Testis (tissue), 5 donors: Measurements from ENCODE around the genes UBE2D2 and APBB3.

DNA sequence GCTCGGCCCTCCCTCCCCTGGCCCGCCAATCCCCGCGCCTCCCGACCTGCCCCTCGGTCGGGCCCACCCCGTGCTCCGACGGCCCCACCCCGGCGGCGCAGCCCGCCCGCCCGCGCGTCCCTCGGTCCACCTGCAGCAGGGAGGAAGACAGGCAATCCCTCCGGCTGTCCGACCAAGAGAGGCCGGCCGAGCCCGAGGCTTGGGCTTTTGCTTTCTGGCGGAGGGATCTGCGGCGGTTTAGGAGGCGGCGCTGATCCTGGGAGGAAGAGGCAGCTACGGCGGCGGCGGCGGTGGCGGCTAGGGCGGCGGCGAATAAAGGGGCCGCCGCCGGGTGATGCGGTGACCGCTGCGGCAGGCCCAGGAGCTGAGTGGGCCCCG lies at the start of gene UBE2D2:
TSS of gene UBE2D2 (plus strand) at position 81 of the 378 bp plus-strand sequence.
- PRO-cap, 3 experiments, result peak in 3 of 3 experiments; most common plus-strand start position 154 of the sequence (in 2)
- RAMPAGE, long total RNA, 2 experiments, result no peak in any of the 2 experiments
- RRBS, result 2% methylated on average over 21 of the region's 45 CpGs

GRCh38 chr5:139639657-139640570 lies 8.2 kb upstream of the CXXC5 start:
- PRO-cap, 3 experiments, result no peak in any of the 3 experiments
- RAMPAGE, long total RNA, 2 experiments, result no peak in any of the 2 experiments
- RRBS, result no CpG with 5 or more reads among the region's 12 CpGs

GRCh38 chr5:139649050-139650107 lies 1.2 kb downstream of the CXXC5 start:
- PRO-cap, 3 experiments, result no peak in any of the 3 experiments
- RAMPAGE, long total RNA, 2 experiments, result no peak in any of the 2 experiments
- RRBS, result 2% methylated on average over 31 of the region's 87 CpGs

DNA sequence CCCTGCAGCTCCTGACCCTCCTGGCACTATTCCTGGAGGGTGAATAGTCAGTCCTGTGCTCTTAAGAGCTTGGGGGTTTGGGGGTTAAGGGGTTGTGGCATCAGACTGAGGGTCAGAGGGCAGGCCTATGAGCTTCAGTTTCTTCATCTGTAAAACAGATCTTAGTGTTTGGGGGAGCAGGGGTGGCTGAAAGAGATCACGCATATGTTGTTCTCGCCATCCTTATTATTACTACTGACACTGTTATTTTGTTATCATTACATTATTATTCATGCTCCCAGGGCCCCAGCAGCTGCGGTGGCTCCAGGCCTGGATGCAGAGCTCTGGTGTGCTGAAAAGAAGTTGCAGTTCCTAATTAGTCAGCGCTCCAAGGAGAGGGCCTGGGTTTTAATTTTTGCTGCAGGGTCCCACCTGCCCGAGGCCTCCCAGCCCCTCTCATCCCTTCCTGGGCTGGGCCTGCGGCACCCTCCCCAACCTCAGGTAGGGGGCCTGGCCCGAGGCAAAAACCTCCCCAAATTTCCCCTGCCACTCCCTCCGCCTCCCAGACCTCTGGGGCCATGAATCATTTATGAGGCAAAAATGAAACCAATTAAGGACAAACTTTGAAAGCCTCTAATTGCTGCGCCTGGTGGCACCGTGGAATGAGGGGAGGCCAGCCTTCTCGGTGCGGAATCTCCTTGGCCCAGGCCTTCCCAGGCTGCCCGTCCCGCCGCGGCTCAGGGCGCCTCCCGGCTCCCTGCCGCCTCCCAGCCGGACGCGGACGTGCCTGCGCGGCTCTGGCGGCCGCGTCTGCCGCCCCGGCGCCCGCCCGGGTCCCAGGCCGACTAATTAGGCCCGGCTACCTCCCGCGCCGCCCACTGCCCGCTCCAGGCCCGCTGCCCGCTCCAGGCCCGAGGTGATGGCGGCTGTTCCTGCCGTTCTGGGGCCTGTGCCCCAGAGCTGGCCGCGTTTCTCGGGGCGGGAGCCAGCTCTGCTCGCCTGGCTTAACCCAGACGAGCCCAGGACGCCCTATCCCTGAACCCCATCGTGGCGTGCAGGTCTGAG lies 19.8 kb downstream of the CXXC5 start:
- PRO-cap, 3 experiments, result peak in 2 of 3 experiments; most common plus-strand start position 753 of the sequence (in 2); most common minus-strand start position 738 of the sequence (in 1)
- RAMPAGE, long total RNA, 2 experiments, result no peak in any of the 2 experiments
- RRBS, result 1% methylated on average over 11 of the region's 53 CpGs

DNA sequence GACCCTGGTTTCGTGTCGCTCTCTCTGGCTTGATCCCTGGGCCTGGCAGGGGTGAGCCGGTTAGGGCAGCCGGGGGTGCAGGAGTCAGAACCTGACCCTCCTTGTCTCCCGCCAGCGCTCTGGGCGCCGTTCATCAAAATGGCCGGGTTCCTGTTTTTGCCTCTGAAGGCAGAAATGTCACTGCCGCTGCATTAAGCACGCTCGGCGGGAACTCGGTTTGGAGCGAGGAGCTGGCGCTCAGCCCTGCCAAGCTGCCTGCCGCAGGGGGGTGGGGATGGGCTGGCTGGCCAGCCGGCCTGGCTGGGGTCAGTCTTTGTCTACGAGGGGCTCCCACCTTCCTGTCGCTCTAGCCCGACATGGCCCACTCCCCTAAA lies 63.7 kb downstream of the CXXC5 start:
- PRO-cap, 3 experiments, result no peak in any of the 3 experiments
- RAMPAGE, long total RNA, 2 experiments, result no peak in any of the 2 experiments
- RRBS, result 4% methylated on average over 6 of the region's 21 CpGs

DNA sequence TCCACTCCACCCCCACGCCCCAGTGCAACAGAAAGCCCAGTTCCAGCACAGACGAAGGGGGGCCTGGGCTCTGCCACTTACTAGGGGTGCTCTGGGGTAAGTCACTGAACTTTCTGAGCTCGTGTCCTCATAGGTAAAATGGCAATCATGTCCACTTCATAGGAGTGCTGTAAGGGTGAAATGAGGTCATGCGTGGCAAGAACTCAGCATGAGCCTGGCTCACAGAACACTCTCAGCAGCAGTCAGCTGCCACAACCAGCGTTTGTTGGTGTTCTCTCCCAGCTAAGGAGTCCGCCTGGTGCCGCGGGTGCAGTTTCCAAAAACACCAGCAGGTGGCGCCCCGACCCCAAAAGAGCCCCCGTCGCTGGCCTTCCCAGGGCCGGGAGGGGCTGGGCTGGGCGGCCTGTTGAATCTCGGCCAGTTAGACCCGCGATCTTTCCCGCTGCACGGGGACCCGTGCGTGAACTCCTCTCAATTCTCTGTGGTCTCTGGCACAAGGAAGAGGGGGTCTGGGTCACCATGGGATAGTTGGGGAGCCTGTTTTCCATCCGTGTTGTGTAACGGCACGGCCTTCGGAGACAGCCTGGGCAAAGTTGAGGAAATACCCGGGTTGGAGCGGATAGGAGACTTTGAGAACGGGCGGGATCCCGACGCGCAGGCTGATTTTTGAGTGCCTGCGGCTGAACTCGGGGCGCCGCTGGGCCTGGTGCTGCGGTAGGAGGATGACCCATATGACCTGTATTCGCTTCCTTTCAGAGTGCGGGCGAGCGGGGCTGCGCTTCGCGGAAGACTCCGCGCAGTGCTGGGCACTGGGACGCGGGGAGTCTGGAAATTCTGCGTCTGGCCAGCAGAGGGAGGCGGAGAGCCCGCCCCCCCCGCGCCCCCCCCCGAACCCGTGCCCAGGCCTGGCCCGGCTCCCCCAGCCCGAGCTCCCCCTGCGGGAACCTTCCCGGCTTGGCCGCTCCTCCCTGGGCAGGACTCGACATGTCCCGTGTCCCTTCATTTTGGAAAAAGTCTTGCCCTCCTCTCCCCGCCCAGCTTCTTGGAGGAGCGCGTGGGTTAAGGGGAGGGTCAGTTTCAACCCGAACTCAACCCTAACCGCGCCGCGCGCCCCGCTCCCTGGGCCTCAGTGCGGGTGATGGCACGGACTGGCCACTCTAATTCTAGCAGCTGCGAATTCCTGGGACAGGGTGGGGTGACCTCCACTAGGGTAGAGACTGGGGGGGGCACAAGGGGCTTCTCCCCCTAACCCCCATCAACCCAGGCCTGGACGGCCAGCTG lies 7.9 kb upstream of the PSD2 start:
- PRO-cap, 3 experiments, result peak in 3 of 3 experiments; most common plus-strand start position 397 of the sequence (in 1); most common minus-strand start position 791 of the sequence (in 2)
- RAMPAGE, long total RNA, 2 experiments, result no peak in any of the 2 experiments
- RRBS, result 0% methylated on average over 4 of the region's 76 CpGs

DNA sequence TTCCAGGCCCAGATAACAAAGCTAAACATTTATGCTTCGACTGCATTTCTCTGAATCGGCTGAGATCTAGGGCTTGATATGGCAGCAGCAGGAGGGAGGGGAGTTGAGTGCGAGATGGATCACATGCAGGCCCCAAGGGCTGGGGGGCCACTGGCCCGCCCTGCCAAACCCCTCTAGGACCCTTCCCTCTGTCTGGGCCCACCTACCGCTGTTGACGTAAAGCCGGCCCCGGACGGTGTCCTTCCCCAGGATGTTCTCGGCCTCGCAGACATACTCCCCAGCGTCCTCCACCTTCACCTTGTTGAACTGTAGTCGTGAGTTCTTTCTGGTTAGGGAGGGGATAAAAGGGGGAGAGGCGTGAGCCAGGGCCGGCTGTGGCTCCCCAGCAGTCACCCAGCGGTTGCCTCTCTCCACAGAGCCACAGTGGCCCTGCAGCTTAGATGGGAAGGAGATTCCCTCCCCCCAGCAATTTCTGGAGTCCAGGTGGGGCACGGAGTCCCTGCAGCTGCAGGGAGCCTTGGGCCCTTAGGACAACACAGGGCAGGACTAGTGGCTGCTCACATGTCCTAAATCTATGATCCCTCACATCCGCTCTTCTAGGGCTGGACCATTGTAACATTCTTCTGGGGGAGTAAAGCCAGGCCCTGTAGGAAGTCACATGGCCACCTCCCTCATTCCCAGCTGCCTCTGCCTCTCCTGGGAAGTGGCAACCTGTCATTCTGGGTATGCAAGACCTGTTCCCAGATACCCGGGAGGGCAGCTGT lies 85.2 kb downstream of the PSD2 start:
- PRO-cap, 3 experiments, result no peak in any of the 3 experiments
- RAMPAGE, long total RNA, 2 experiments, result no peak in any of the 2 experiments
- RRBS, result 36% methylated on average over 2 of the region's 19 CpGs

- PRO-cap, 3 experiments, result no peak in any of the 3 experiments
- RAMPAGE, long total RNA, 2 experiments, result no peak in any of the 2 experiments
- RRBS, result no CpG with 5 or more reads among the region's 7 CpGs
These were observed 57.4 kb downstream of the NRG2 start for GRCh38 chr5:139985535-139986235.

DNA sequence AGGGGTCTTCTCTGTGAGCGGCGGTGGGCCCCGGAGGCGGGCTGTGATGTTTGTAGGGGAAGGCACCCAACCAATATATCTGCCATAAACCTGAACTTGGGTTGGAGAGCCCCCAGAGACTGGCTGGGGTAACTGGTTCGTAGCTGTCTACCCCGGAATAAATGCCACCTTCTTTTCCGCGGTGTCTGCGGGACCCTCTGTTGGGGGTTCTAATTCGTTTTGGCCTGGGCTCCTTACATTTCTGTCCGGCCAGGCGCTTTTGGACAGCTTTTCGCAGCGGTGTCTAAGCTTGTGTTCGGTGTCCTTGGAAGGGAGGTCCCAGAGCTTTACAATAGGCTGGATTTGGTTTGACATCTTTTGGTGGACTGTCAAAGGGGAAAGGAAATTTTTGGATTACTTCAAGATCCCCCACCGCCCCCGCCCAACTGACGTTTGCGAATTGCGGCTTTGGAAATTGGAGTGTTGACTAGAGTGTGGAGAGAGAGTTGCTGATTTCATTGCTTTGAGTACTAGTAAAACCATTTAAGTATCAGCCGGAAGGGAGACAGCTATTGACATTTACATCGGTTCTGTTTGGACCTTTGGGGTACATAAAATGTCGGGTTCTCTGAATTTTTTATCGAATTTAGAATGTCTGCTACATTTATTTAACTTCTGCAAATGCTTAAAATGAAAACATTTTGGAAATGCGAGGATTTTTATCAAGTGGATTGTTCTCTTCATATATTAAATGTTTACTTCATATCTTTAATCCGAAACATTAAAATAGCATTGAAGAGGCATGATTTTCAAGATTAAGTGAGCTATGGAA lies 4.8 kb upstream of the PURA start:
- PRO-cap, 3 experiments, result no peak in any of the 3 experiments
- RAMPAGE, long total RNA, 2 experiments, result no peak in any of the 2 experiments
- RRBS, result 6% methylated on average over 7 of the region's 26 CpGs

DNA sequence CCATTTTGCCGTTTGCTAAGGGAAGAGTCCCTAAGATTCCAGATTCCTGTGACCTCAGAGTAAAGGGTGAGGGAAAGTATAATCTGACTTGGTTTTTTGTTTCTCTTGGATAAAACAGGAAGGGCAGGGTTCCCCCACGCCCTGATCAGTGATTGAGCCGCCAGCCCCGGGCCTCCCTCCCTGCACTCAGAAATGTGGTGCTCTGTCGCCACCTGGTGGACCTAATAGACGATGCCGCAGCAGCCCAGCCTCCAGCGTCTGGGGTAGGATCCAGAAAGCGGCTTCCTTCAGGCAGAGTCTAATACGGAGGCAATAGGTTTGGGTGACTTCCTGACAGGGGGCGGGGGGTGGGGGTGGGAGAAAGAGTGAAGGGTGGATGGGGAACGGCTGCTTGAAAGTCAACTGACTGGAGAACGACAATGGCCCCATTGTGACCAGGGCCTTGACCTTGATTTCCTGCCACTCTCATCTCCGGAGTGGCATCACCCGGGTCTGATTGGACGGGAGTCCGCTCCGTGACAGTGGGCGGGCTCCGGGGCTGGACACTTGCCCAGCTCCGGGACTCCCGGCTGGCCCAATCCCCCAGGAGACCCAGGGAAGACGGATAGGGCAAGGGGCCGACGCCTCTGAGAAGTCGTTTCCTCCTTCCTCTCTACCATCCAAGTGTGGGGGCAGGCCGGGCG lies 17.8 kb upstream of the CYSTM1 start:
- PRO-cap, 3 experiments, result peak in 3 of 3 experiments; most common plus-strand start position 594 of the sequence (in 3); most common minus-strand start position 404 of the sequence (in 2)
- RAMPAGE, long total RNA, 2 experiments, result start-site peak on the minus strand in 1 of 2 experiments, centred at position 393 of the sequence, 8 reads per replicate
- RRBS, result 5% methylated on average over 8 of the region's 28 CpGs

DNA sequence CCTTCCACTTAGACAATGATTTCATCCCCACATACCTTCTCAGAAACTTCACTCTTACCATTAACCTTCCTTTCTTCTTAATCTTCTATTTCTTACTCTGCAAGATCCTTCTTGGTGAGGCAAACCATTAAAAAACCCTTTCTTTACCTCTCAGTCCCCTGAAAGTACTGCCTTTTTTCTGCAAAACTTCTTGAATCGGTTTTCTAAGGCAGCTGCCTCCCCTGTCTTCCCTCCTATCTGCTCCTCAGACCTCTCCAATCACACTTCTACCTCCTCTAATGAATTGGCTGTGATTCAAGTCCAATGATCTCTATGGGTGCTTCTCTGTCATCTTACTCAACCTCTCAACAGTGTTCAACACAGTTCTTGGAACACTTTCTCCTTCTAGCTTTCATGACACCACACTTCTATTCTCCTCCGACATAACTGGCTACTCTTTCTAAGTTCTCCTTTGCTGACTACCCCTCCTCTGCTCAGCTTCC lies 47.2 kb downstream of the PFDN1 start:
- PRO-cap, 3 experiments, result no peak in any of the 3 experiments
- RAMPAGE, long total RNA, 2 experiments, result no peak in any of the 2 experiments
- RRBS, result no CpG with 5 or more reads among the region's 2 CpGs

DNA sequence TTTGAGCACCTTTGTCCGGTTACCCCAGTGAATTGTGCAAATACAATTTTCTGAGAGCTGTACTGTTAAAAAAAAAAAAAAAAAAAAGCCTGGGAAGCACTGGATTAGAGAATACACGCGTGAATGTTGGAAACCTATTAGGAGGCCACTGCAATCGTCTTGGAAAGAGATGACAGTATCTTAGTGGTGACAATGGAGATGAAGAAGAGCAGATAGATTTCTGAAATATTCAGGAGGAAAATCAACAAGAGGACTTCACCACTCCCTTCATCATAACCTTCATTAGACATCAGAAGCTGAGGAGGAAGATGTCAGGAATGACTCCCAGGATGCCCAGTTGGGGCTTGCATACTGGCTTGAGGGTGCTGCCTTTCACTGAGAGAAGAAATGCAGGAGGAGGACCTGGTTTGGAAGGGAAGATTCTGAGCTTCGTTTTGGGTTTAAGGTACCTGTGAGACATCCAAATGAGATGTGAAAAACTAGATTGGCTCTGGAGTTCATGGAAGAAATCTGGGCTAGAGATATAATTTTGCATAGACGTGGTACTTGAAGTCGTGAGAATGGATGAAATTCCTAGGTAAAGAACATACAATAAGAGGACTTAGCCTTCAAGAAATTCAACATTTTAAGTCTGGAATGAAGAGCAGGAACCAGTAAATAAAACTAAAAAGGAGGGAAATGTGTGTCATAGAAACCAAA lies 44.4 kb downstream of the PFDN1 start:
- PRO-cap, 3 experiments, result no peak in any of the 3 experiments
- RAMPAGE, long total RNA, 2 experiments, result no peak in any of the 2 experiments
- RRBS, result no CpG with 5 or more reads among the region's 7 CpGs

DNA sequence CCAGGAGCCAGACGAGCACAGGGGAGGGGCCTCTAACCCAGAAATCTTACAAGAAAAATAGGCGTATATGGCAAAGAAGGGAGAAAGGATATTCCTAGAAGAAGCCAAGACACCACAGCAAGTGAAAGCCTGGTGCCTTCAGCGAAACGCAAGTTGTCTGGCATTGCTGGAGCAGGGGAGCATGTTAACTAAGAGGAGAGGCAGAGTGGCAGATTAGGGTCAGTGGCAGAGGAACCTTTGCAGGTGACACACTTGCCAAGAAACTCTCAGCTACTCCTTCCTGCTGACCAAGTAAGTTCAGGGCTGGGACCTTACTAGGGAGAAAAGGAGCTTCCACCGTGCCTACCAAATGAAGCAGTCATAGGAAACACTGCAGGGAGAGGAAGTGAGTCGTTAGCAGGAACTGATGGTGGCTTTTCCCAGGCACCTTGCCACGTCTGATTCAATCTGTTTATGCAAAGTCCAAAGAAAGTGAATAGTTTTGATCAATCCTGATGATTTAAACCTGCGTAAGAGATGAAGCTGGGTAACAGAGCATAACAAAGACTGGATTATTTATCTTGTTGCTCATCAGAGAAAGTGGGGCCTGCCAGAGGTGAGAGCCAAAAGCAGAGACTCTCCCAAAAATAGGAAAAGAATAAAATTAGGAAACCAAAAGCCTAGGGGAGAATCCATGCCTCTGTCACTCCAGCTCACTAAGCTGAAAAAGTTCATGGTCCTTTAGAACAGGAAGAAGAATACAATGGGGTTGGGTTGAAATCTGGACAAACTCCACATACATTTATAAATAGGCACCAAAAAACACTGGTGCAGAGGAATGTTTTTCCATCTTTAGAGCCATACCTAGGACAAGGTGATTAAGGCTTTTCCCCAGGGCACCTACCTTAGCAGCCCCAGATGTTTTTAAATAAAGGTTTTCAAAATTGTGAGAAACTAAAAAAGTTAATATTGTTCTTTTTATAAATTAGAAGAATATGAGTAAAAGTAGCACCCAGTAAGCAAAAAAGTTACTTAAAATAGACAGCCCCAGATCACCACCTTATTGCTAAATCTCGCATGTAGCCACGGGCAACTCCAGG lies 9.3 kb upstream of the PFDN1 start:
- PRO-cap, 3 experiments, result peak in 1 of 3 experiments; most common minus-strand start position 350 of the sequence (in 1)
- RAMPAGE, long total RNA, 2 experiments, result no peak in any of the 2 experiments
- RRBS, result no CpG with 5 or more reads among the region's 10 CpGs

DNA sequence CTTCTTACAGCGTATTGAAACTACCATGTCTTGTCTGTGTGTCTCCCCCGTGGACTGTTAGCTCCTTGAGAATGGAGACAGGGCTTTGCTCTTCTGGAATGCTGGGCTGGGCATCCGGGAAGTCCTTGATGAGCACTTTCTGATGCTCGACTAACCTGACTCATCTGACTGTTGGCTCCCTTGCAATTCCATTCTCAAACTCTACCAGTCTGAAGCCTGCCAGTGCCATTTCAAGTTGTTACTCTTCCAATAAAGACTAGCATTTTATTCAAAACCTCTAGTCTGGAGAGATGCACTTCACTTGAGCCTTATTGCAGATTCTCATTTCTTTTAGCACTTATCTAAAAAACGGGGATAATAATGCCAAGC lies 15.0 kb upstream of the PFDN1 start:
- PRO-cap, 3 experiments, result no peak in any of the 3 experiments
- RAMPAGE, long total RNA, 2 experiments, result no peak in any of the 2 experiments
- RRBS, result no CpG with 5 or more reads among the region's 5 CpGs

DNA sequence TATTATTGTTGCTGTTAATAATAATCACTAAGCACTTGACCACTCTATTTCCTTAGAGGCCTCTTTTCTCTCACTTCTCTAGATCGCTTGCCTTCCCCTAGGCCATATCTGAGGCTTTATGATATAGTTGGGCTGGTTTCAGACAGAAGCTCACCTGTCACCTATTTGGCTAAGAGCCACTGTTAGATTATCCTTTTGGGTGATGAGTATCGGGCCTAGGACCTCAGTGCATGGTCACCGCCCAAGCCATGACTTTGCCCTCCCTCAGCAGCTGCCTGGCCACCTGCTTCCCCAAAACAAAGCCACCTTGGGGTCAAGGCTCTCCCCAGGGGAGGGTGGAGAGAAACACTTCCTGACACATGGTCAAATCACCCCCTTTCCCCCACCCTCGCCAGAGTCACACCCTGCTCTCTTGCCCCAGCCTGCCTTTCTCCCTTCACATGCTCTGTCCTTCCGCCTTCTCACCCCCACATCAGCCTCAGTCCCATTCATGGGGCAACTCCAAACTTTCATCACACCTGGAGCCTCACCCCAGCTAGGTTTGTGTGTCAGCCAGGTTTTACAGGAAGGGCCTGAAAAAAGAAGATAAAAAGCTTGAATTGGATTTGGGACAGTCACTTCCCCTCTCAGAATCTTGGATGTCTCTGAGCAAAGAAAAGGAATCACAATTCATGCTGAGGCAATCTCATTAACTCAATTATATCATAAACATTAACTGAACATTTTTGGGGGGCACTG lies 1.7 kb upstream of the HBEGF start:
- PRO-cap, 3 experiments, result no peak in any of the 3 experiments
- RAMPAGE, long total RNA, 2 experiments, result no peak in any of the 2 experiments
- RRBS, result no CpG with 5 or more reads among the region's 5 CpGs

- PRO-cap, 3 experiments, result no peak in any of the 3 experiments
- RAMPAGE, long total RNA, 2 experiments, result no peak in any of the 2 experiments
- RRBS, result no CpG with 5 or more reads among the region's 5 CpGs
These were observed 2.8 kb upstream of the HBEGF start for GRCh38 chr5:140348980-140349822.

DNA sequence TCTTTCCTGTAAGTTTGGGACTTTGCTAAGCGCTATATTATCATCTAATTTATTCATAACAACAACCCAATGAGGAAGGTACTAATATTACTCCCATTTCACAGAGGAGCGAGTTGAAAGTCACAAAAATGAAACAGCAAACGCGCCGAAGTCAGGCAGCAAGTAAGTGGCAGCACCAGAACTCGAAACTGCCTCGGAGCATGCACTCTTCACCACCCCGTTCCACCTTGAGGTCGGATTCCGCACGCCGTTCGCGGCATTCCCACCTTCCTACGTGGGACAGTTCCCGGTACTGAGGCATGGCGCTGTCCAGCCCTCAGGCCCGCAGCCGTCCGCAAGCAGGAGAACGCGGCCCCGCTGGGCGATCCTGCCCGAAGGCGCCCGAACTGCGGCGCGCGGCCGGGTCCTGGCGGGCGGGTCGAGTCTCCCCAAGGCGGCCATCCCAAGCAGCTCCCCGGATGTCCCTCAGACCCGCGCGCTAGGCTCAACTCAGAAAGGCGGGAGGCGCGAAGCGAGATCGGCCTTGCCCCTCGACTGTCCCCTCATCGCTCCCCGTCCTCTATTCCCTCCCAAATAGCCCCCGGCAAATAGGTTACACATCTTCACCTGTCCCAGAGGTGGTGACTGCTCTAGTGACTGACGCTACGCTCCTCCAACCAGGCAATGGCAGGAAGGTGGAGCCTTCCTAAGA lies 983 bp upstream of the ANKHD1 start:
- PRO-cap, 3 experiments, result peak in 3 of 3 experiments; most common plus-strand start position 178 of the sequence (in 1); most common minus-strand start position 665 of the sequence (in 3)
- RAMPAGE, long total RNA, 2 experiments, result no peak in any of the 2 experiments
- RRBS, result under 1% methylated on average over 15 of the region's 51 CpGs

DNA sequence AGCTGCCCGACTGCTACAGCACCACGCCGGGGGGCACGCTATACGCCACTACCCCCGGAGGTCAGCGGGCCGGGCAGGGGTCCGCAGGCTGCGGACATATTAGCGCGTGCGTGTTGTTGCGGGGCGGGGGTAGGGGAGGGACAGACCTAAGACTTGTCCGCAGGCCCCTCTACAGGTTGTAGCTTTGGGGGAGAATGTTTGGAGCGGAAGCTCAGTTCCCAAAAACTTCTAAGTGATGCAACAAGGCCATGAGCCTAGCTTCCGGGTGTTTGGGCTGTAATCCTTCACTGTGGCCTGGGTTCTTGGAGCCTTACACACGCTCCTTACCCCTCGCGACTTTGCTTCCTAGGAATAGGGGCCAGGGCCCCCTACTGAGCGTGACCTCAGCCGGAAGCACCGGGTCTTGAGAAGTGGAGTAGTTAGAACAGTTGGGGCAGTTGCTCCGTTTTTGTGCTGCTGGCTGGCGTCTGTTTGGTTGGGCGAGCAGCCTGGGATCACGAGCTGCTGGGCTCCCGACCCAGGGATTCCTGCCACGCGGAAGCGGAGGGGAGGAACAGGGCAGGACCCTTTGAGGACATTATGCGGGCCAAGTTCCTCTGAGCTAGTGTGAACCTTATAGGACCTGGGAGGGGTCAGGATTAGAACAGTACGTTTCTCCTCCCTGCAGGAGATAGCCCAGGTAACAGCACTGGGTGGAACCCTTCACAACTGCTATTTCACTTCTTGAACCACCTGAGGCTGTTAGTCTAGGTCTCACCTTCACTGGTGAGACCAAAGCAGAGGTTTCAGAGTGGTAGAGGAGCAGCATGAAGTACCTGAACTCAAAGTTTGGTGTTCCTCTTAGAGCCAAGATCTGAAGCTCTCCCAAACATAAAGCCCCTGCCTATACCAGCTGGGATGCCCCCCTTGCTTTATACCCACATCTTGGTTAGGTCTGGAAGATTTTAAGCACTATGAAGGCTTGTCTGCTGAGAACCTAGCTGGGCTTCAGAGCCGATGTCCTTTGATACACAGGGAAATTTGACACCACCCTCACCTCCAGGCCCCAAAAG lies 645 bp downstream of the EIF4EBP3 start:
- PRO-cap, 3 experiments, result peak in 3 of 3 experiments; most common plus-strand start position 287 of the sequence (in 3); most common minus-strand start position 421 of the sequence (in 2)
- RAMPAGE, long total RNA, 2 experiments, result no peak in any of the 2 experiments
- RRBS, result 20% methylated on average over 1 of the region's 35 CpGs

- PRO-cap, 3 experiments, result peak in 3 of 3 experiments; most common plus-strand start chr5:140564828 (in 3); most common minus-strand start chr5:140564349 (in 2)
- RAMPAGE, long total RNA, 2 experiments, result start-site peak on the plus strand in 2 of 2 experiments, at chr5:140564434-140564838 at its widest, 23 to 428 reads per replicate; start-site peak on the minus strand in 2 of 2 experiments, at chr5:140564286-140564582 at its widest, 29 to 431 reads per replicate
- RRBS, result 1% methylated on average over 25 of the region's 73 CpGs
These were observed at the start of gene APBB3 for GRCh38 chr5:140564142-140564921. Gene APBB3 (minus strand): TSS chr5:140564598.

DNA sequence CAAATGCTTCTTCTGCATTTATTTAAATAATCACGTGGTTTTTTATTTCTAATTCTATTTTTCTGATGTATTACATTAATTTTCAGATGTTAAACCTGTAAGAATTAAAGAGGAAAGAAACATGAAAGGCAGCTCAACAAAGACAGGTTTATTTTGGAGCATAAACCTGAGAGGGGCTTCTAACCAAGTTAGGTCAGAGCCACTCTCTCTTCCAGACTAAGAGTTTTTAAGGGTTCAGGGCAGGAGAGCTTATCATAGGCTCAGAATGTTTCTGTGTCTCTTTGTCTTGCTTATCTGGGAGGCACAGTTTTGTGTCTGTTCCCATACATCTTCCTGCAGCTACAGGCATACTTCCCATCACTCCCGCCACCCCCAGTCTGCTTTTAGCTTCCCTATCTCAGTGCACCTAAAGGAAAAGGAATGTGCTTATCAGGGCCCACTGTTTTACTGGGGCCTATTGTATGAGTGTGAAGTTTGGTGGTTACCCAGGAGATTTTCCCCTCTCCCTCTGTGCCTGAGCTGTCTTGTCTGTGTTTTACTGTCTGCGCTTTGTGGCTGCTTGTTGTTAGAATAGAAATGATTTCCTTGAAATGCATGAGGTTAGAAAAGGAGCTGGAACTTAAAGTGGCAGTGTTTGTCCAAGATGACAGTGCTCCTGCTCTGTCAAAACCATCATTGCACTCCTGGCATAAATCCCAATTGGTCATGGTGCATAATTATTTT lies 21.9 kb downstream of the CD14 start:
- PRO-cap, 3 experiments, result no peak in any of the 3 experiments
- RAMPAGE, long total RNA, 2 experiments, result no peak in any of the 2 experiments
- RRBS, result no CpG with 5 or more reads among the region's 3 CpGs